GM23248 (cell line): Measurements from ENCODE around the gene DPM3.

DNA sequence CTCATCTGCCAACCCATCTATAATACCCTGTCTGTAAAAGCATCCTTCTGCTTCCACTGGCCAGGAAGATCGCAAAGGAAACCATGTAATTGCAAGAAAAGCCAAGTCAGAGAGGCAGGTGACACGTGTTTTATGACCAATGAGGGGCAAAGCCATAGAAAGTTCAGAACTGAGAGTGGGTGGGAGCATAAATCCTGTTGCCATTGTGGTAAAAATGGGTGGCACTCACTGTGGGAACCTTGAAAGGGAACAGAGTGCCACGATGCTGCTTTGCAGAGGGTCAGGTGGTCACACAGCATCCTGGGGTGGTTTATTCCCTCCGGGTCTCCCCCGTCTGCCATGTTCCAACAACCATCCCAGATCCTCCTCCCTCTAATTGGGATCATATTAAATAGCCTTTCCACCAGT lies 78.2 kb downstream of the KCNN3 start:
- RAMPAGE, long total RNA: no peak

DNA sequence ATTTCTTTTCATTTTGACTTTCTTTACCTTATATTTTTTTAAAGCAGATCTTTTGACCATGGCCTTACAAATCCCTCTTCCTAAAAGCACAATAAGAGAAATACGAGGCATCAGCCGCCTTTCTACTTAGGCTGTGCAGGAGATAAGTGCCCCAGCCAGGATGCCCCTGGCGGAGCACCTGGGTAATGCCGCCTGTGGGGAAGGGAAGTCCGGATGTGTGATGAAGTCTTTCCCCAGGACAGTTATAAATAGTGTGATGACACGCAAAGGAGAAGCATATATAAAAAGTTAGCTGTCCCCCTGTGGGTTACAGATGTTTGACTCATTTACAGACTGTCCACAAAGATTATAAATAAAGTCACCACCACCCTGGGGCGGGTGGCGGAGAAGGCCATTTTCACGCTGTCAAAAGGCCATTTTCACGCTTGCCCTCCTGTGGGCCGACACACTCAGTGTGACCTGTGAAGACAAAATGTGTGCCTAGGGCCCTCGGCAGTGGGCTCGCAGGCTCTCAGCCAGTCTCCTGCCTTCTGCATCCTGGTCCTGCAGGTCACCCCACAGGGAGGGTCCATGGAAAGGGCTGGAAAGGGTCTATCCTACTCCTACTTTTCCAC lies 6.3 kb downstream of the KCNN3 start:
- RAMPAGE, long total RNA: no peak

DNA sequence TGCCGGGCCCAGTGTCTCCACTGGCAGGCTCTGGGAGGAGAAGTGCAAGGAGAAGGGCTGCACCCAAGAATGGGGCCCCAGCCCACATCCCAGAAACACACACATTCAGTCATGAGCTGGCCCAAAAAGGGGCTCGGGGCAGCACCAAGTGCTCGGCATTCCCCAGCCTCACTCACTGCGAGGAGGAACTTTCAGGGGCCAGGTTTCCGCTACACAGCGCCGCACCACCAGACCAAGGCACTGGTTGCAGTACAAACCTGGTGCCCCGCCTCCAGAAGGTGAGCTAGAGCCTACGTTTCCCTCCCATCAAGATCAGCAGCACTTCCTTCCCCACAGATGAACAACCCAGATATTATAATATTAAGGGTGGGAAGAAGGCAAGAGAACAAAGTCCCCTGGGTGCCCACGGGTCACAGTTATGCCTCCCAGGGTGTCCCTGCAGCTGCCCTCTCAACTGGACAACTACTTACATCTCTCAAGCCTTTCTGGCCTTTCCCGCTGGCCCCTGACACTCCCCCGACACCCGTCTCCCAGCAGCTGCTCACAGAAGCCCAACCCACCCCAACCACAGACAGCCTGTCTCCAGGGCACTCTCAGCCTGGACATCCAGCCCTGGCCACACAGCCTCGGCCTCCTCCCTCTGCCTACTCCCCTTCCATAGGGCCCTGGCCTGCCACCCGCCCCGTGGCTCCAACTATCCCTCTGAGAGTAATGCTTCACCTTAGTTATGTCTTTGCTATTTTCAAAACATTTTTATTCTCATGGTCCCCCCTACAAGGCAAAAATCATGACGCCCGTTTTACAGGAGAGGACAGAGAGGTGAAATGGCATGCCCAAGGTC lies 3.8 kb downstream of the PBXIP1 start:
- RAMPAGE, long total RNA: no peak

DNA sequence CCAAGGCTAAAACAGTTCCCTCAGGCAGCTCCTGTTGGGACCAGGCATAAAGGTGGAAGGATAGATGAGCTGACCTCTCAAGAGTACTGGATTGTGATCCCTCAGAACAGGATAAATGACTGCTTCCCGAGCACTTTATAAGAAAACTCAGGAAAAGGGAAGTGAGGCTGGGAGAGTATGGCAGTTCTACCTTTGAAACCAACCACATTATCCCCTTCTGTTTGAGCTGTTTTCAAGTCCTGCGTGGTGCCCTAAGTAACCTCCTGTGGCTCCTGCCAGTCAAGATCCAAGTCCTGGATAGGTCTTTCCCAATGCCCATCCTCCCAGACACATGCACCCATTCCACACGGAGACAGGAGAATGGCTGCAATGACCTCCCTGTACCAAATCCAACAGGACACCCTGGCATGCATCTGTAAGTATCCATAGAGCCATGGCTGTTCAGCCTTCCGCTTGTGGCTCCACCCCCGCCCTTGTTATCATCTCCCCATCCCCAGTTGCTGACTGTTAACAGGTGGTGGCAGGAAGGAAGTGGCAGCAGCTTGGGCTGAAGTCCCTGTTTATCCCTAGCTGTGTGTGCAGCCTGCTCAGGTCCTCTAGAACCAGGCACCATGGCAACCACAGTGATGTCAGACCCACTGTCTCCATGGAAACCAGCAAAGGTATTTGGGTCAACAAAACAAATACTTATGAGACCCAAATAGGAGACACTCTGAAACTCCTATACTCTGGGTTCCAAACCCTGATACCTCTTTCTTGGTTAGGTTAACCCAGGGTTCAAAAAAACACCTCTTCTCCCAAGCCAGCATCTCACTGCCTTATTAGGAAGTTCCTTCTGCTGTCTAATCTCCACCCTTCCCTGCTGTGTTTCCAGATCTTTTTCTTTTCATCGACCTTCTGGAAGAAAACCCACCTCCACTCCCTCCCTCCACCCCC lies 866 bp downstream of the PBXIP1 start:
- RAMPAGE, long total RNA: no peak

DNA sequence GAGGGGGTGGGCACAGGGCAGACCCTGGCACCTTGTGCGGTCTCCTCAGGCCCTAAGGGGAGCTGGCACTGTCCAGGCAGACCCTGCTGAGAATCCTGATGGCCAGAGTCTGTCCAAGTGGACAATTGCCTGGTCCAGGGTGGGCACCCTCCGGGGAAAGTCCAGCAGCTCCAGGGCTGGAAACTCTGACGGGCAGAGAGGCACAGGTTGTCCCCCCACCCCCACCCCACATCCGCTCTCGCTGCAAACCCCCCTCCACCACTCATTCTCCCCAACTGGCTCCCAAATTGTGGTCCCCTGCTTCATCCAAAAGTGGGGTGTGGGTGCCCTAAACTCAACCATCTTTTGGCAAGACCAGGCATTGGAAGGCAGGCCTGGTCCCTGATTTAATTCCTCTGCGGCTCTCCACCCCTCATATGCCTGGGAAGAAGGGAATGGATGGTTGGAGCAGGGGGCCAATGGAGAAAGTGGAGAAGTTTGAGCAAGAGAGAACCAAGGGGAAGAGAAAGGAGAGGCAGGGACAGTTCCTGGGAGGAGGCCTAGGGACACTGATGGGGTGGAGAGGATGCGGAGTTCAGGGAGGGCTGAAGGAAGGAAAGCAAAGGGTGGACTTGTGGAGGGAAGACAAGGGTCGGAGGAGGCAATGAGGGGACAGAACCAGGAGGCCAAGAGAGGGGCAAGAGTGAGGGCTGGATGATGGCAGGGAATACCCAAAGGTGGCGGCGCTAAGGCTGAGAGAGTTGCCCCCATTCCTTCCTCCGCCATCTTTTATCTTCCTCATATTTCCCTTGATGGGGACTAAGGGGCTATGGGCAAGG lies 7.0 kb downstream of the ZBTB7B start:
- RAMPAGE, long total RNA: no peak

- RAMPAGE, long total RNA: no peak
These were observed 785 bp downstream of the DCST1 start for GRCh38 chr1:155034445-155034772.

DNA sequence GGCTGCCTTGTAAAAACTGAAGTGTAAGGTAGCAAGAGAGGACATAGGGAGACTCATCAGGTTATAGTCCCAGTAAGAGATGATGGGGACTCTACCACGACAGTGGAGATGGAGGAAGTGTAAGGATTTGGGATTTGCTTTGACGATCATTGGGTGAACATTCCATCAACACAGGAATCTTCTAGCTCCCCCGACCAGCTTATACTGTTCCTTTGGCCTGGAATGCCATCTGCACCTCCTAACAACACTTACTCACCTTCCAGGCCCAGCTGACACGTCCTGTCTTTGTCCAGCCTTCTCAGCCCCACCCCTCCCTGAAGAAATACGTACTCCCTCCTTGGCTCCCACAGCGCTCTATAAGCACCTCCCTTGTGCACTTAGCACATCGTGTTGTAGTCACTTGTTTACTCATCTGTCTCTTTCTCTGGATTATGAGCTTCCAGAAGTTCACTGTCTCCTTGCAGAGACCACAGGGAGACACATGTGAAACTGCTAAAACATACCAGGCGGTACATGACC lies 4.8 kb downstream of the DCST1 start:
- RAMPAGE, long total RNA: no peak

DNA sequence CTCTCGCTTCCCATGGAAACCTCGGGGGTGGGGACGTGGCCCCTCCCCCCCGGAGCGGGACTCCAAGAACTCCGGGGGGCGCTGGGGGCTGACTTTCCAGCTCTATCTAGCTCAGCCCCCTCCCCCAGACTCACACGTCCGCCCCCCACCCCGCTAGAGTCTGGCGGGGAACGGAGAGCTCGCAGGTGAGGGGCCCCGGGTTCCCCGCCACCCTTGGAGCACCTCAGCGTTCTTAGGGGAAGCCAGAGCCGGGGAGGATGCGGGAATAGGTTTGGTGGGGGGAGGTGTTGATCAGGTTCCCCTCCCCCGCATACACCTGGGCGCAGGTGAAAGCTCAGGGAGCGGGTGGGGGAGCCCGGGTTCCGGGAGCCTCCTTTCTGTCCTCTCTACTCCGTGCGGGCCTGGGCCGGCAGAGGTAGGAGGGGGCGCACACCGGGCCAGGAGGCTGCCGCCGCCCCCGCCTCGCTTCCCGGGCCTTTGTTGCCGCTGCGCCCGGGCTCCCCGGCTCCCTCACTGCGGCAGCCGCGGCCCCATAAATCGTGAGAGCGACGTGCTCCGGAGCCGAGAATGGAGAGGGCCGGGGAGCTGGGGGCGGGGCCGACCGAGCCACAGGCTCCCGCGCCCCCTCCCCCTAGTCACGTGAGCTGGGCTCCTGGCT lies 1.9 kb downstream of the EFNA3 start:
- RAMPAGE, long total RNA: no peak

GRCh38 chr1:155081056-155081500 lies 2.4 kb downstream of the EFNA3 start:
- RAMPAGE, long total RNA: no peak

DNA sequence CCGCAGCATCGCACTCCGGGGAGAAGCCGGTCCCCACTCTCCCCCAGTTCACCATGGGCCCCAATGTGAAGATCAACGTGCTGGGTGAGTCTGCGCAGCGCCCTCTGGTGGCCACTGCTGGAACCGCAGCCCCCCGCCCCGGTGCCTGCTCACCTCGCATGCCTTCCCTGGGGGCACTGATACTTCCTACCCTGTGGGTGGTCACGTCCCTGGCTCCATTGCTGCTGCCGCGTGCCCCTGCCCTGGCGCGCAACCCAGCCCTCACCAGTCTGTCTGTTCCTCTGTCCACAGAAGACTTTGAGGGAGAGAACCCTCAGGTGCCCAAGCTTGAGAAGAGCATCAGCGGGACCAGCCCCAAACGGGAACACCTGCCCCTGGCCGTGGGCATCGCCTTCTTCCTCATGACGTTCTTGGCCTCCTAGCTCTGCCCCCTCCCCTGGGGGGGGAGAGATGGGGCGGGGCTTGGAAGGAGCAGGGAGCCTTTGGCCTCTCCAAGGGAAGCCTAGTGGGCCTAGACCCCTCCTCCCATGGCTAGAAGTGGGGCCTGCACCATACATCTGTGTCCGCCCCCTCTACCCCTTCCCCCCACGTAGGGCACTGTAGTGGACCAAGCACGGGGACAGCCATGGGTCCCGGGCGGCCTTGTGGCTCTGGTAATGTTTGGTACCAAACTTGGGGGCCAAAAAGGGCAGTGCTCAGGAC lies 7.6 kb downstream of the EFNA3 start:
- RAMPAGE, long total RNA: no peak

- RAMPAGE, long total RNA: no peak
These were observed 24.3 kb upstream of the EFNA1 start for GRCh38 chr1:155103357-155103789.

DNA sequence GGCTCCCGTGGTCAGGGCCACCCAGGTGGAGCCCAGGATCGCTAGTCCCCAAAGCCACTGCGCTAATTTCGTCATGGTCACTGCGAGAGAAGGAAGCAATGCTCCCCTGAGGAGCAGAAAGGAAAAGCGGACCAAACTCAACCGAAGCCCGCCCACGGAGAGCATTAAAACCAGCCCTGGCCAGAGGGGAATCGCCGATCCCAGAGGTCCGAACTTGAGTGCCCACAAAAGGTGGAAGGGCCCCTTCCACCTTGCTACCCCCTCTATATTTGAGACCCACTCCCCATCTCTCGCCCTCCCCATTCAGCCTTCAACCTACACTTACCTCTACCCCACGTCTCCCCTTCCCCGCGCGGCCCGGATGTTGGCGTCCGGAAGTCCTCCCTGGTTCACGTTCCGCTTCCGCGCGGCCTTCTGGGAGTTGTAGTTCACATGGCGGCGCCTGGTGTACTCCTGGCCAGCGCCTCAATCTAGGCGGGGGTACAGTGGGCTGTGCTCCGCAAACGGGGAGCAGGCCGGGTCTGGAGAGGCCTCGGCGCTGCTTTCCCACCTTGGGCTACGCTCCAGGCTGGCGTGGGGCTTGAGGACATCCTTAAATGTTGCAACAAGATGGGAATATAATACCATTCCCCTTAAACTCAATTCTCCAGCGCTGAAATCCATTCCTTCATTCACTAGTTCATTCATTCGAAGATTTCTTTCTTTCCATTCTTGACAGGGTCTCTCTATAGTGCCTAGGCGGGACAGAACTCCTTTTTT lies at the start of gene DPM3:
Gene DPM3, minus strand, starts transcription at position 366 of the 759 bp plus-strand sequence.
- RAMPAGE, long total RNA: start-site peak on the minus strand centred at position 360 of the sequence, 7 bp wide, 62 and 25 reads in 2 replicates

DNA sequence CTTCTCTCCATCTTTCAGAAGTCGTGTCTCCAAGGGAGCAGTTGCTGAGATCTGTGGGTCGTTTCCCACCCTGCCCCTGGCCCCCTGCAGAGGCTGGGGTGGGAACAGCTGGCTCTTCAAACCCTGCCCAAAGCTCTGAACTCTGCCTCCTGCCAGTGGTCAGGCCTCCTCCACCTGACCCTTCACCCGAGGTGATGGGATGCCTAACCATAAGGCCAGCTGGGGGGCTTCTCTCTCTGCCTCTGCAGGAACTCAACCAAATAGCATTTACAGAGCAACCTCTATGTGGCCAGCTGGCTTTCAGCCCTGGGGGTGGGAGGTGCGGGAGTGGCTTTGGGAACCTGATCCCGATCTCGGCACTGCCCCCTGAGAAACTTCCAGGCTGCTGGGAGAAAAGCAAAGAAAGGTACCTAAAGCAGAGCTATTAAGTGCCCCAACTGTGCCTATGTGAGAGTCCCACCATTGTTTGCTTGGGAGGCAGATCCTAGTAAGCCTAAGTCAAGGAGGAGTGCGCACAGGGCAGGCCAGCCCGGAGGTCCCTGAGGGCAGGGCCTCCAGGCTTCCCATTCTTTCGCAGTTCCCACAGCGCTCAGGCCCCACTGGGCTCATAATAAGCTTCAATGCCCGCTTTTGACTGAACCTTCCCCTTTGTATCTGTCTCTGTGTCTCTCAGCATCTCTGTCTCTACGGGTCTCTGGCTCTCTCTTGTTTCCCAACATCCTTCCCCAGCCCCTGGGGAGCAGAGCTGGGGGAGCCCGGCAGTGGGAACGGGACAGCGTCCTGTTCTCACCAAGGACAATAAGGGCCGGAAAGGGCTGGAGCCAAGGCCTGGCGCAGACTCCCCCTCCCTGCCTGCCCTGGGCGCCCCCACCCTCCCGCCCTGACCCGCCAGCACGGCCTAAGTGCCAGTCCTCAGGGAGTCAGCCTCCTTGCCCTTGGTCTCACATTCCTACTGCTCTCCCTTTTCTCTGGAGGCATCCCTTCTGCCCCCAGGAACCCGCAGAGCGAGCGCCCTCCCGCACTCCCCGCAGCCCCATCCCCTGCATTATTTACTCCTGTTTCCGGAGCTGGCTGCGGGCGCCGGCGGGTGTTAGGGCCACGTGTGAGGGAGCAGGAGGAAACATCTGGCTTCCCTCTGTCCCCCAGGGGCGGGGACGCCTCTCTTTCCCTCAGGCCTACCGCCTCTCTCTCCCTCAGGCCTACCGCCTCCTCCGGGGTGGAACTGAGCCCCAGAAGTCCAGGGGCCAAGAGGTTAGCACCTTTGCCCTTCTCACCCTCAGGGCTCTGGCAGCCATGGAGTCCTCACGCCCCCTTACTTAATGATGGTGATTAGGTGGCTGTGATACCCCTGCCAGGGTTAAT lies 6.8 kb downstream of the KRTCAP2 start:
- RAMPAGE, long total RNA: no peak

DNA sequence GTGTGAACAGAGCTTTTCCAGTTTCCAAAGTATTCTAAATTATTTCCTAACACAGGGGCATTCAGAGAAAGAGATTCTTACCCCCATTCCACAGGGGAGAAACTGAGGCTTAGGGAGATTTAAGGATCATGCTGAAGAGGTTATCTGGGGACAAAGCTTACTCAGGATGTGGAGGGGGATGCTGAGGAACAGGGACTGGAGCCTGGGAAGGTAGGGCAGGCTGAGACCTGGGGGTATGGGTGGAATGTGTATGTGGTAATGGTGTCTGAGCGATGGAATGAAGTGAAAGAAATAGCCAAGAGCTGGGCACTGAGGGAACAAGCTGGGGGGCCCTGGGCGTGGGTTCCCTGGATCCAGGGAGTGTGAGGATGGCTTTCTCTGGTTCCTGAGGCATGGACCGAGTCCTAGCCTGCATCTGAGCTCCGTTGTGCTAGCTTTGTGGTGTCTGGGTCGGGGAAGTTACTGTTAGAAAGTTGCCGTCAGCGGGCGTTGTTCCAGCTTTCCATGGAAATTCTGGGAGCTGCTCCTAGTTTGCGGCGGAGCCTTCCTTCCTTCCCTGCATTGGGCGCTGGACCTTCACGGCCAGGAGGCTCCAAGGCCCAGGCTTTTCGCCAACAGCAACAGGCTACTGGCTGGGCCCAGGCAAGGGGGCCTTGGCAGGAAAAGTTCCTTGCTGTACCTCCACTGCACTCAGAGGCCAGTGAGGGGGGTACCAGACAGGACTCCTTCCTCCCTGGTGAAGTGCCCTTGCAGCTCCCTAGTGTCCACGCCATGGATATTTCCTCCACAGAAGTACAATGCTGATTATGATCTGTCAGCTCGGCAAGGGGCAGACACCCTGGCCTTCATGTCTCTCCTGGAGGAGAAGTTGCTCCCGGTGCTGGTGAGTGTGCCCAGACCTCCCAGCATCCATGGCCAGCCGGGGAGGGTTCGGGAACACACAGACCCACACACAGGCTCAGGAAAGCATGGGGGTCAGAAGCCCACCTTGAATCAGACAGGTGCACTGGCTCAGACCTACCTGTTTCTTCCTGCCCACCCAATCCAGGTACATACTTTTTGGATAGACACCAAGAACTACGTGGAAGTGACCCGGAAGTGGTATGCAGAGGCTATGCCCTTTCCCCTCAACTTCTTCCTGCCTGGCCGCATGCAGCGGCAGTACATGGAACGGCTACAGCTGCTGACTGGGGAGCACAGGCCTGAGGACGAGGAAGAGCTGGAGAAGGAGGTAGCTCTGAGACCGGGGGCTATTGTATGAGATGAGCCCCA lies 3.3 kb downstream of the MTX1 start:
- RAMPAGE, long total RNA: no peak

- RAMPAGE, long total RNA: no peak
These were observed 642 bp downstream of the GBA1 start for GRCh38 chr1:155240459-155240754.

DNA sequence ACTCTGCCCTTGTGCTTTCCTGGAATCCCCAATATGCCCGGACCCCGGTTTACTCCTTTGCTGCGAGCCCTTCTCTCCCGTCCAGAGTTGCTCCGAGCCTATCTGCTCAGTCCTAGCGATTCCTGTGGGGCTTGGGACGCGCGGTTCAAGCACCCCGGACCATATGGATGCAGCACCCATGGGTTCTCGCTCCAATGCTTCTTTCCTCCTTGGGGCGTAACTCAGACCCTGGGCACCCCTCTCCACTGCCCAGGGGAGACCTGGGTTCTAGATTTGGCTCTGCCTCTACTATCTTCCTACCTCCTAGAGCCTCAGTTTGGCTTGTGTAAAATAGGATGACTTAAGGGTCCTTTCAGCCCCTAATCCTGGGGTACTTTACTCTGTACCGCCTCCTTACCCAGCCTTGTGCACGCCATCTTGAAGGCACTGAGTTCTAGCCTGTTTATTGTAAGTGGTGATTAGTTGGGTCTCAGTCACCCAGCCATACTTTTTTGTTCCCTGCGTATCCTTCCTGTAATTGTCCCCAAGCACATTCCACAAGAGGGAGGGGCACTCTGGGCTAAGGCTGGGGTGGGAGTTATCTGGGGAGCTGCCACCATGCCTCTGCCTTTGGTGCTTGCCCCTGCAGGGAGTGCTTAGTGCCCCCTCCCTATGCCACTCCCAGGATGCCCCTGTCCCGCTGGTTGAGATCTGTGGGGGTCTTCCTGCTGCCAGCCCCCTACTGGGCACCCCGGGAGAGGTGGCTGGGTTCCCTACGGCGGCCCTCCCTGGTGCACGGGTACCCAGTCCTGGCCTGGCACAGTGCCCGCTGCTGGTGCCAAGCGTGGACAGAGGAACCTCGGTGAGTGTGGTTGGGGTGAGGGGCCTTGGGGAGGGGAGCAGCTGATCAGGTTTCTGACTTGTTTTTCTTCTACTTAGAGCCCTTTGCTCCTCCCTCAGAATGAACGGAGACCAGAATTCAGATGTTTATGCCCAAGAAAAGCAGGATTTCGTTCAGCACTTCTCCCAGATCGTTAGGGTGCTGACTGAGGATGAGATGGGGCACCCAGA lies 784 bp downstream of the FDPS start:
- RAMPAGE, long total RNA: no peak

GRCh38 chr1:155320996-155321759 lies 484 bp downstream of the RUSC1 start:
- RAMPAGE, long total RNA: no peak

- RAMPAGE, long total RNA: no peak
These were observed 4.3 kb downstream of the RUSC1 start for GRCh38 chr1:155324644-155325695.

DNA sequence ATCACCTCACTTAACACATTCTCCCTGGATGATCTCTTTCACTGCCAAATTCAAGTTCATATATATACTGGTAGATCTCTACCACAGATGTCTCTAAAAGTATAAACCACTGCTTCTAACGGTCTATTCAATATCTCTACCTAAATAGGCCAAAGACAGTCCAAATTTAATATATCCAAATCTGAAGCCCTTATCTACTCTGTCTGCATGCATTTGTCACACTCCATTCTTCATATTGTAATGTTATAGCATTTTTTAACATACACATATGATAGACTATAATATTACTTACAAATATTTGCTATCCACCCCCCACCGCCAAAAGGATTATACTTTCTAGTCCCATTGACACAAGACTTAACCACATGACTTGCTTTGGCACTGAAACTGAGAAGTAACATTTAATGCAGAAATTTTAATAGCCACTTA lies 106.0 kb downstream of the ASH1L start:
- RAMPAGE, long total RNA: no peak

GRCh38 chr1:155536004-155536692 lies 26.5 kb downstream of the ASH1L start:
- RAMPAGE, long total RNA: no peak